Brain (tissue), 1 donor: ENCODE data around the gene DCAF4L1.

- RRBS, result no CpG with 5 or more reads among the region's 12 CpGs
Measured at GRCh38 chr4:40311750-40312518, 23.2 kb upstream of the CHRNA9 start.

- RRBS, result no CpG with 5 or more reads among the region's 8 CpGs
Measured at GRCh38 chr4:40363449-40363944, 28.4 kb downstream of the CHRNA9 start.

- RRBS, result no CpG with 5 or more reads among the region's 3 CpGs
Measured at GRCh38 chr4:40405169-40405569, 70.0 kb downstream of the CHRNA9 start.

- RRBS, result no CpG with 5 or more reads among the region's 5 CpGs
Measured at GRCh38 chr4:40492664-40493308, 136.9 kb downstream of the RBM47 start.

GRCh38 chr4:40554570-40555061, 75.0 kb downstream of the RBM47 start:
- RRBS, result no CpG with 5 or more reads among the region's 12 CpGs

DNA sequence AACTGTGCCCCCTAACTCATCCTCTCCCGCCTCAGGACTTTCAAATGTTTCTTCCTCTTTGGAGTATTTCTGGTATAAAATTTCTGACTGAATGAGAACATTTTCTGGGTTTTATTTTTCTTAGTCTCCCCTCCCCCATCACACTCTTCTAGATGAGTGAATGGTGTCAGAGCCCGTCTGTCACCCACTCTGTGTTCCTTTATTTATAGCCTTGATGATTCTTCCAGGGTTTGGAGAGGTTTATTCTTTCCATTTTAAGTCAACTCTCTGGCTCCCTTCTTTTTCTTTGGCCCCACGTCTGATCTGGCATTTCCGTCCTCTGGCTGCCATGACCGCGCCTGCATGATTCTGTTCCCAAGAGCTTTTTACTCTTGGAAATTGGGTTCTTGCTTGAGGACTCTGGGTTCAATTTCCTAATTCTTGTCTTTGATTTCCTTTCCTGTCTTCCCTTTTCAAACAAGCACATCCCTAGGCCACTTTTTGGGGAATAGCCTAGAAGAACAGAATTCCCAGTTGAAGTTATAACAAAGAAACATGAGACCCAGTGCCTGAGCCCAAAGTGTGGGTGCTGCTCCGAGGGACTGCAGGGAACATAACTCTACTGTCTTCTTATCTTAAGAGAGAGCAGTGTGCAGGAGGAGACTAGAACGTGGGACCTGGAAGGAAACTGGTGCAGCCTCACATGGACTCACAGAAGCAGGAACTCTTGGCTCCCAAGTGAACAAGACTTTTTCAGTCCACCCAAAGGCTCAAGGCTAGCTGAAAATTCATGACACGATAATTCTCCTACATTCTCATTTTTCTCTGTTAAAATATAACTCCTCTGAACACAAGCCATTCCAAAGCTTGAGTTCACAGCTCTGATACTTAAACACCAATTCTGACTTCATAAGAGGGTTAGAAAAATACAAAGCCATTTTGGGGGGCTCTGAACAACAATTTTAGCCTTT, 129.1 kb downstream of the NSUN7 start:
- RRBS, result no CpG with 5 or more reads among the region's 9 CpGs

- RRBS, result no CpG with 5 or more reads among the region's 12 CpGs
Measured at GRCh38 chr4:40909108-40909667, 159.4 kb downstream of the NSUN7 start.

- RRBS, result no CpG with 5 or more reads among the region's 4 CpGs
Measured at GRCh38 chr4:40963260-40963490, 213.4 kb downstream of the NSUN7 start.

DNA sequence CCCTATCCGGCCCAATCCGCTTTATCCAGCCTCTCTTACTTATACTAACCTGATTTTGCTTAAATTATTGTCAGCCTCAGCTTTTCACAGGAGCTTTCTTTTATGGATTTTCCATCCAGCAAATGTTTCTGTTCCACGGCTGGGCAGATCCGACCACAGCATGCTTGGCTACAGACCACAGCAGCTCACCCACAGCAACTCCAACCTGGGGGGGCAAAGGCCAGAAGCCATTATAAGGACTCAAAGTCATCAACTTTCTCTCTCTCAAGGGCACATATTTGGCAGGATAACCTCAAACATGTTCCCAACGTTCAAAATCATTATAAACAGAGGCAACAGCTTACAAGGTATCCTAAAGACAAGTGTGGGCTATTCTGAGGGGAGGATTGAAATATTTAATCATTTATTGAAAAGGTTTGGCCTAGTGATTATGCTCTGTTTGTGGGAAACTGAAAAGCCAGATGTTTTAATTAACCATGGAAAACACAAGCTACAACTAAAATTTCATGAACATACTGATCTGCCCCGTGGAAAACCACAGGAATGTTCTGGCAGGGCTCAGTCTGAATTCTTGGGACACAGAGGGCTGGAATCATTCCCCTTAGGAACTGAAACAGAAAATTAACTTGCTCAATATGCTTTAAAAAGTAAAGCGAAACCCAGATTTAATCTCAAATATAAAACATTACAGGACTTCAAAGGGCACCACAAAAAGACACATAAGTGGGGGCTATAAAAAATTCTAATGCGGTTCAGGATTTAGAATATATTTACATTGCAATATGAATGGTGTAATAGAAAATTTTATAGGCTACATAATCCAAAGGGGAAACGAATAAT, 71.2 kb downstream of the APBB2 start:
- RRBS, result no CpG with 5 or more reads among the region's 9 CpGs

- RRBS, result no CpG with 5 or more reads among the region's 13 CpGs
Measured at GRCh38 chr4:41358658-41359427, 102.1 kb downstream of the UCHL1 start.

DNA sequence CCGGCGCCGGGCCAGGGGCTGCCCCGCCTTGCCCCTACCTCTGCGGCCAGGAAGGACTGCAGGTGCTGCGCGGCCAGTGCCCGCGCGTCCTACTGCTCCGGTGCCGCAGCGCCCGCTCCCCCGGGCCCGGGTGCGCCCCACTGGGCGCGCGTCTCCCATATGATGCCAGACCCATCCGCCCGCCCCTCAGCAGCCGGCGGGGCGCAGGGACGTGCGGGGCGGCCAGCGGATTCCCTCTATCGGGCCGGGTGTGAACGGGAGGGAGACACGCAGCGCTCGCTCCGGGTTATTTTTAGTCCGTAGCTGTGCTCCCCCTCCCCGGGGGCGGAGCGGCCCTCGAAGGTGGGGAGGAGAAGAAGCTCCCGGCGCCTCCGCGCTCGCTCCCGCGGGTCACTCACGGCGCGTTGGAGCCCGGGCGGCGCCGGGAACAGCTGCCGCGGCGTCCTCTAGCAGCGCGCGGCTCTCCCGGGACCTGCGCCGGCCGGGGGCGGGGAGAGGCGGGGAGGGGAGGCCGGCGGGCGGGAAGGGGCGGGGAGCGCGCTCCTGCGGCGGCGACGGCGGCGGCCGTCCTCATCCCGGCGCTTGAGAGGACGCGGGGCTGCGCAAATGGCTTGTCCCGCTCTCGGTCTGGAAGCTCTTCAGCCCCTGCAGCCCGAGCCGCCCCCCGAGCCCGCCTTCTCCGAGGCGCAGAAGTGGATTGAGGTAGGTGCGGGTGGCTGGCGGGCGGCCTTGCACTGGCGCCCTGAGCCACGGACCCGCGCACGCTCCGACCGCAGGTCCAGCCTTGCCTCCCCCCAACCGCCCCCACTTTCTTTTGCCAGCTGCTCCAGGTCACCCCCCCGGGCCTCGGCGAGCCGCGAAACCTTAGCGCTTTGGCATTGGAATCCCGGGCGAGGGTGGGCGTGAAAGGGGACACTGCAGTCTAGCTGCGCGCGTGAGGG, 103.8 kb downstream of the UCHL1 start:
- RRBS, result 2% methylated on average over 72 of the region's 116 CpGs

DNA sequence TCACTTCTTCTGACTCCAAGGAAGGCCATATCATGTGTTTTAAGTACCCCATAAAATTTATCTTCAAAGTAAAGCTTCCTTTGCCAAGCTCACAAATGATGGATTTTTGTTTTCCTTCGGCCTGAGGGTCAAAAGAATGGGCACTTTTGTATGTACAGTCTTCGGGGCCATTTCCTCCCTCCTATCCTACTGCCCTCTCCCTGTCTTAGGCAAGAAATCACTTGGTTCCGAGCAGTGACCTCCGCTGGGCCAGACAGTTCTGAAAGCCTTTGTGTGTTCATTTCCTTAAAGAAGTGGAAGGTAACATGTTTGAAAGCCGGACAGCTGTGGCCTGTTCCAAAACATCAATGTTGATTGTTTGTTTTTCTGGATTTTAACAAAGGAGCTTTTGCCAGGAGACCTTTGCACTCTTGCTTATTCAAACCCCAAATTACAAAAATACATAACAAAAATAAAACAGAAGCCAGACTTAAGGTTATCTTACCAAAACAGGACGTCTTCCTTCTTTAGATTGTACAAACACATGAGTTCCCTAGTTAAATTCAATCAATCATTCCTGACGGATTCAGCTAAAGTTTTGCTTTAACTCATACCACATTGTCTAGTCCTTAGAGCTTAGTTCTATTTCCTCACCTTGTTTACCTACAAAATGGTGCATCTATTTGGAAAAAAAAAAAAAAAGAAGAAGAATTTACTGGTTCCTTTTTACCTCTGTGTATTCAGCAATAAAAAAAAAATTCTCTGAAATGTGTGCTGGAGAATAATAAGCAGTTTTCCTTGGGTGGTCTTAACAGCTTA, 110.5 kb upstream of the LIMCH1 start:
- RRBS, result no CpG with 5 or more reads among the region's 7 CpGs

- RRBS, result no CpG with 5 or more reads among the region's 8 CpGs
Measured at GRCh38 chr4:41535782-41536594, 2.0 kb upstream of the LIMCH1 start.

GRCh38 chr4:41544956-41545847, 7.2 kb downstream of the LIMCH1 start:
- RRBS, result no CpG with 5 or more reads among the region's 8 CpGs

DNA sequence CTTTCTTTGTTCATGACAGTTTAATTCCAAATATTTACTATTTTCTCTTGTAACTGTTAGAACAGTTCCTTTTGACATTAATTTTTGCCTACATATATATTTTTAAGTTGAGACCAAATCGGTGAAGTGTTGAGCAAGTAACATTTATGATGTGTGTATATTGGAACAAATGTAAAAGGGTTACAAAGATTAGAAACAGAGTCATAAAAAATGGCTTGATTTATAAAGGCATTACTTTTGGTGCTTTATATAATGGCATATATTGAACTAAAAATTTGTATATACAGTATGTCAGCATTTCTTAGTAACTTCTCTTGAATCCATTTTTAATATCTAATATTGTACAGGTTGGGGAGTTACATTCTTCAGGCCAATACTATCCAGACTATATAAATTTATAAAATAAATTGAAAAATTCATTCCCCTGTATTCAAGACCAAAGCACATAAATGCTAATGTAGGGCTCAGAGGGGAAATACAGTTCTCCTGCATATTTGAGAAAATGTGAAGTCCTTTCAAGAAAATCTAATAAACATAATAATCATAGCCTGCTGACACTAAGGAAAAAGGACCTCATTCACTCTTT, 21.9 kb upstream of the DCAF4L1 start:
- RRBS, result no CpG with 5 or more reads among the region's 1 CpG

DNA sequence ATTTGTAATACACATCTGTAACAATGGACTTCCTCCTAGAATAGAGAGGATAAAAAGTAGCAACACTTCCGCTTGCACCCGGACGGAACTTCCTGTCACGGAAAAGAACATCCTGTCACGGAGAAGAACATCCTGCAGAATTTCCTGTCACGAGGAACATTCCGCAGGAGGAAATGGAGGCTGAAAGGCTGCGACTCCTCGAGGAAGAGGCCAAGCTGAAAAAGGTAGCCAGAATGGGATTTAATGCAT, at the start of gene DCAF4L1:
Gene DCAF4L1, plus strand, starts transcription at position 137 of the 249 bp plus-strand sequence.
- RRBS, result no CpG with 5 or more reads among the region's 9 CpGs

DNA sequence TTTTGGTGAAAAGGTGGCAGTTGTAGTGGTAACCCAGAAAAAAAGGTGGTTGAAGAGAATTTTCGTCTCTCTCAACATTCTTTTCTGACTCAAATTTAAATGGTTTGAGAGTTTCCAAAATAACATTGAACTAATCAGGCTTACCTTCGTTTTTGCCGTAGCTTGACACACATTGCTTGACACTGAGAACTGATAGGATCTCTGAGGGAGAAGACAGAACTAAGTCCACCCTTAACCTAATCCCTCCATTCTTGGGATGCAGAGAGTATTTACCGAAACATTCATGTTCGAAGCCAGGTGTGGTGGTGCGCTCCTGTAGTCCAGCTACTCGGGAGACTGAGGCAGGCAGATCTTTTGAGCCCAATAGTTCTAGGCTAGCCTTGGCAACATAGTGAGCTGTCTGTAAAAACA, 1.0 kb downstream of the SLC30A9 start:
- RRBS, result no CpG with 5 or more reads among the region's 7 CpGs

DNA sequence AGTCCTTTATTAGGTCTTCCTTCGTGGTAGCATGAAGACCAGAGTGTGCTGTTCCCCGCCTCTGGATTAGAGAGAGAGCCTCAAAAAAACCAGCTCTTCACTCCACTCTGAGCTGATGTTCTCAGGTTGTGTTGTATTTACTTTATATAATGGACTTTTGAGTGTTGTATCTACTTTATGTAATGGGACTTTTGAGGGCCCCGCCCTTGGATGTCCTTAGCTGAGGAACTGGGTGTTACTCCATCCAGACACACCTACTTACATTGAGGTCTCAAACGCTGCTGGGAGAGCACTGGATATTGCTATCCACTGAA, 28.2 kb downstream of the ATP8A1 start:
- RRBS, result no CpG with 5 or more reads among the region's 4 CpGs

- RRBS, result no CpG with 5 or more reads among the region's 3 CpGs
Measured at GRCh38 chr4:42654454-42654992, 2.4 kb downstream of the ATP8A1 start.

DNA sequence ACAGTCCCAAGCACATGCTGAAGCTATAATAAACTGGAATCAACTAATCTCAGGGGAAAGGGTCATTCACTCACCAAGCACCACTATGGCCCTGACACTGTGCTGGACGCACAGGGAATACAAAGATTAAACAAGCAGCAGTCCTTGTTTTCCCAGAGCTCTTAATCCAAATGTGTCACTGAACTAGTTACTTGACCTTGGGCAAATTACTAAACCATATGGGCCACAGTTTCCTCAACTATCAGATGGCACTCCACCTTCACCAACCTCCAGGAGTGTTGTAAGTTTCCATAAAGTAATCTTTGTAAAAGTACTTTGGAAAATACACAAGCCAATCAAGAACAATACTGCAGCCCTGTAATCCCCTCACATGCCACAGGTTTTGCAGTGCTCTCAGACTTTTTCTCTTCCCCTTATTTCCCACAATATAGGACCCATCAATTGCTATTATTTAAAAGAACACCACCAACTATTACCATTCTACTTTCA, 1.9 kb downstream of the ATP8A1 start:
- RRBS, result no CpG with 5 or more reads among the region's 1 CpG